ENCODE results near the gene GH1.

GRCh38 chr17:63670081-63670548 lies 29.8 kb downstream of the LIMD2 start:
- PRO-cap, 3 experiments = no peak in any of the 3 experiments
- RRBS = no CpG with 5 or more reads among the region's 4 CpGs

GRCh38 chr17:63752150-63752608 lies 10.6 kb upstream of the STRADA start:
- PRO-cap, 3 experiments = no peak in any of the 3 experiments
- RRBS = no CpG with 5 or more reads among the region's 2 CpGs

DNA sequence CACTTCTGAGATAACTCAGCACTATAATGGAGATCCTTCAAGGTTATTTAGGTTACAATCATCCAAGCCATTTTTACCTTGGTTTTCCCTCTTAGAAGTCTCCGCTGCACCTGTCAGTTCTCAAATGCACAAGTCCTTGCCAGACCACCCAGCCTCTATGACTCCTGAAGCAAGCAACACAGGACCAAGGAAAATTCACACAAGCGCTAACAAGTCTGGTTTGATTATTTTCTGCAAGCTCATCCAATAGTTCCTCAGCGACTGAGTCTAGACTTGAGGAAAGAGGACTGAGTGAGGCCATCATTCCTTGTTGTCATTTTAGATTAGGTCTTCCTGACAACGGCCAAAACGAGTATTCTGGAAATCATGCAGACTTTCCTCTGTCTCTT lies 703 bp downstream of the CCDC47 start:
- PRO-cap, 3 experiments = peak in 1 of 3 experiments; most common plus-strand start position 270 of the sequence (in 1)
- RRBS = no CpG with 5 or more reads among the region's 5 CpGs

- PRO-cap, 3 experiments = no peak in any of the 3 experiments
- RRBS = no CpG with 5 or more reads among the region's 4 CpGs
Measured at GRCh38 chr17:63811809-63812272, 15.4 kb upstream of the PSMC5 start.

- PRO-cap, 3 experiments = no peak in any of the 3 experiments
- RRBS = no CpG with 5 or more reads among the region's 13 CpGs
Measured at GRCh38 chr17:63832406-63833462, 5.3 kb upstream of the FTSJ3 start.

GRCh38 chr17:63918643-63919267 lies at the start of gene GH1:
Gene GH1, minus strand, starts transcription at chr17:63918839.
- PRO-cap, 3 experiments = no peak in any of the 3 experiments
- RRBS = no CpG with 5 or more reads among the region's 14 CpGs

DNA sequence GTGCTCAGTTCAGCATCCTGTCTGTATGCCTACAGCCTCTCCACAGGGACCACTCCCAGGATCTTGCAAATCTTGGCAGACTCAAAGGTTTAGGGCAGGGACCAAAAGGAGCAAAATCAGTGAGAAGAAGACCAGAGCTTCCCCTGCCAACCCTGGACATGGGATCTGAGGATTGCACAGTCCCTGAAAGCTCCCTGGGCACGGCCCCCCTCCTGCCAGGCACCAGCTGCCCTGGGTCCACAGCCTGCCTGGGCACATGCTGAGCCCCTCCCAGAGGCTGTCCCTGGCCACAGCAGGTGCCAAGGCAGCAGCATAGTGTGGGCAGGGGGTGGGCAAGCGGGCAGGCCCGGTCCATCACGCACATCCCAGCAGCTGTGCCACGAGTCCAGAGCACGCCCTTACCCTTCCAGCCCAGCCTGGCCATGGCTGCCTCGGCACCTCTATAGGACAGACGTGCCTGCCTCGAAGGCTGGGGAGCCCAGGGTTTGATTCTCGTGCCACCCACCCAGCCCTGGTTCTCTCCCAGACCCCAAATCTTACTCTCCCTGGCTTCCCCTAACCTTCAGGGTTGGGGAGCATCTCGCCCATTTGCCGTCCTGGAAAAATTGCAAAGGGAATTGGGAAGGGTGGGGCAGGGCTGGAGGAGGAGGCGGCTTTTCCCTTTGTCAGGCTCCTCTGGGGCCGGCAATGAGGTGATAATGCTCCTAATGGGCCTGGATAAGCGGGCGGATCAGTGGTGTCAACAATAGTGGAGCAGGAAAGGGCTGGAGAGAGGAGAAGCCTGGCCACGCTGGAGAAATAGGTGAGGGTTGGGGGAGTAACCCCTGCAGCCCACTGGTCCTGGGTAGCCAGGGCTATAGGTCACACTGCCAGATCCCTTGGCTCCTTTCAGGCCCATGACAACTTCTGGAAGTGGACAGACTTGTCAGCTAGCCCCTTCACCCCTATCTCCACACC lies 12.5 kb downstream of the SCN4A start:
- PRO-cap, 3 experiments = no peak in any of the 3 experiments
- RRBS = no CpG with 5 or more reads among the region's 17 CpGs

GRCh38 chr17:63976831-63977196 lies 4.1 kb upstream of the SCN4A start:
- PRO-cap, 3 experiments = no peak in any of the 3 experiments
- RRBS = no CpG with 5 or more reads among the region's 4 CpGs

DNA sequence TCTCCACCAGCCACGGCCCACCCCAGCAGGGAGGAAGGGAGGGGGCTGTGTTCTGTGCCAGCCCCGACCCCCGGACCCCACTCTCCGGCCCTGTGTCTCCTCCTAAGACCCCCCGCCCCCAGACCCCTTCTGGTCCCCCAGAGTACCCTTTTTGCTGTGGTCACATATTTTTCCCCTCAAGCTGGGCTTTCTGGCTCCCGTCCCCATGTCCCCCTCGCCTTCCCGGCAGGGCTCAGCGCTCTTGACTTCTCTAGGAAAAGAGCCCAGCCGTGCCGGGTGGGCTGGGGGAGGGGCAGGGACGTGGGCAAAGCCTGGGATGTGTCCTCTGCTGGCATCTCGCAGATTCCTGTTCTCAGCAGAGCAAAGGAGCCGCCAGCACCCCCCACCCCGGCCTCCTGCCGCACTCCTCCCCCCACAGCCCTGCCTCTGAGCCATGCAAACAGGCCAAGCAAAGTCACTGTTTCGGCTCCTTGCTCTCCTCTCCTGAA lies 9.6 kb upstream of the PRR29 start:
- PRO-cap, 3 experiments = no peak in any of the 3 experiments
- RRBS = 26% methylated on average over 7 of the region's 17 CpGs

DNA sequence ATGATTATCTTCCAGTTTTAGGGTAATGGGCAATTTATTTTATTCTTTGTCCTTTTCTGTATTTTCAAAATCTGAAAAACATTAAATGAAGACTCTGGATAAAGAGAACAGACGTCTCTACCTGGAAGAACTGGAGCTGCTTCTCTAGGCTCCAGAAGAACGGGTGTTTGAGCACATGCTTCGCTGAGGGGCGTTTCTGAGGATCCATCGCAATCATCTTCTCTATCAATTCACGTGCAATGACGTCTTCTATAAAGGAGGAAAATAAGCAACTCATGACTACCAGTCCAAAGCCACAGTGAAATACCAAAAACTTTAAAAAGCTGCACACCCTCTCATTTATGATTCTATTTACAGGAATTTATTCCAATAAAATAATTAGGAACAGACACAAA lies 27.3 kb upstream of the ICAM2 start:
- PRO-cap, 3 experiments = no peak in any of the 3 experiments
- RRBS = no CpG with 5 or more reads among the region's 7 CpGs

- PRO-cap, 3 experiments = no peak in any of the 3 experiments
- RRBS = no CpG with 5 or more reads among the region's 2 CpGs
Measured at GRCh38 chr17:64059922-64060132, 39.4 kb upstream of the ICAM2 start.

DNA sequence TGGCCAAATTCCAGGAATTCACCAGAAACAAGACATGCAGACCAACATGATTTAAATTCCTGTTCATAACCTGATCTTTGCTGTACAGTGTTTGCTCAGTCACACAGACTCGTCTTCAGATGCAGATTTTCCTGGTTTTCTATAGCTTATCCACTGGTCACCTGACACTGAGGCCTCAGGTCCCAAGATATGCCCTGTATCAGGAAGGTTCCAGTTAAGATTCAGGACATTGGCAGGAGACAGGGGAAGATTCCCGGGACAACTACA lies 47.4 kb downstream of the ERN1 start:
- PRO-cap, 3 experiments = no peak in any of the 3 experiments
- RRBS = no CpG with 5 or more reads among the region's 2 CpGs

DNA sequence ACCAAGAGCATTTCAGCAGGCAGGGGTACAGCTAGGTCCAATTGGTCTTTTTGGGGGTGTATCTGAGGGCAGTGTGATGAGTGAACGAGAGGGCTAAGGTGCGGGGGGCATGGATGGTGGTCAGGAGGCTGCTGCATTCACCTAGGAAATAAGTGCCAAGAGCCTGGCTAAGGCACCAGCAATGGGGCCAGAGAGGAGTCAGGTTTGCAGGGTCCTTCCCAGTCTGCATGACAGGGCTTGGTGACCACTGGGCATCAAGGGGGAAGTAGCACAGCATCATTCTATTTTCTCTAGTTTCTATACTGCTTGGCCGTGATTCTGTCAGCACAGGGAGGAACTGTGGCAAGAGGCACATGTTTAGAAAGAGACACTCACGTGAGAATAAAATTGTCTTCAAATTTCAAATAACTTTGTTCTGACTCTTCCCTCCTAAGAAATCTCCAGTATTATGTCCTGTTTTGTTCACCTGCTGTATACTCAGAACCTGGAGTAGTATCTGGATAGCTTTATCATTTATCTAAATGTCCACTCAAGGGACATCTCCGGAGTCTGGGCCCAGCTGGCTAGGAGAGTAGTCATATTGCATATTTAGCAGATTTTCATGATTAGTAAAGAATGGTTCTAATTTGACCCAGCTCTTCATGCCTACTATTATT lies 37.8 kb downstream of the ERN1 start:
- PRO-cap, 3 experiments = no peak in any of the 3 experiments
- RRBS = no CpG with 5 or more reads among the region's 5 CpGs

DNA sequence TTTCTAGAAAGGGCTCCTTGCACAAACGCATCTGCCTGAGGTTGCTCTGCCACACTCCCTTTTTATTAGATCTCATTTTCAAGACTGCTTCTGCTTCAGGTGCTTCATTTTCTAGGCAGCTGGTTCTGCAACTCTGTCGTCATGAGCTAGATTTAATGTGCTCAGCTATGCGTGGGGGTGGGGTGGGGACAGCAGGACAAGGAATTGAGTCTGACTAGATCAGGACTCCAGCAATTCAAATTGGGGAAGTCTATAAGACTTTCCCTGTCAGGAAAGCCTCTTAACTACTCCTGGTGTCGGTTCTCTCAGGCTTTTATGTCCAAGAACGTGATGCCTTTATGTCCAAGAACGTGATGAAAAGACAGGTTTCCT lies 29.3 kb upstream of the ERN1 start:
- PRO-cap, 3 experiments = no peak in any of the 3 experiments
- RRBS = no CpG with 5 or more reads among the region's 6 CpGs

DNA sequence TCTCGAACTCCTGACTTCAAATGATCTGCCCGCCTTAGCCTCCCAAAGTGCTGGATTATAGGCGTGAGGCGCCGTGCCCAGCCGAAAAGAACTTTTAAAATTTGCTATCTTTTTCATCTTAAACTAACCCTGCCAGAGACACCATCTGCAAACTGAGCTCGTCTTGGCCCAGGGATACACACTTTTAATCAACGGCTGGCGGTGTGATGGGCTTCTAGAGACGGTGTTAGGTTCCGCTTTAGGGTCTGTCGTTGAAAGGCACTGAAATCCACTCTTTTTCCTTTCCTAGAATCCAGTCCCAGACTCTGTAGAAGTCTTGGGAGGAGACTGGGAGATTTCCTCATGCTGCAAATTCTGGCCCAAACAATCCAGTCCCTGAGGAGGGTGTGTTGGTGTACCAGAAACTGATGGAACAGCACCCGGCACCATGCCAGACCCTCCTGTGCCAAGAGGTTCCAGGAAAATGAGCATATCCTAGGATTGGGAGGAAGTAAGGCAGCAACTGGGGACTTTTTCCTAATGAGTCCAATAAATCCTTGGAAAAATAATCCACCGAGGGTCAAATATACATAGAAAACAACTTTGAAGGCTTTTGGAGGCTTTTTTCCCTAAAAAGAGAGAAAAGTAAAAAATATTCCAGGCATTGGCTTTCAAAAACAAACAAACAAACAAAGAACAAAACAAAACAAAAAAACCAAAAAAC lies 52.1 kb upstream of the TEX2 start:
- PRO-cap, 3 experiments = no peak in any of the 3 experiments
- RRBS = no CpG with 5 or more reads among the region's 14 CpGs

DNA sequence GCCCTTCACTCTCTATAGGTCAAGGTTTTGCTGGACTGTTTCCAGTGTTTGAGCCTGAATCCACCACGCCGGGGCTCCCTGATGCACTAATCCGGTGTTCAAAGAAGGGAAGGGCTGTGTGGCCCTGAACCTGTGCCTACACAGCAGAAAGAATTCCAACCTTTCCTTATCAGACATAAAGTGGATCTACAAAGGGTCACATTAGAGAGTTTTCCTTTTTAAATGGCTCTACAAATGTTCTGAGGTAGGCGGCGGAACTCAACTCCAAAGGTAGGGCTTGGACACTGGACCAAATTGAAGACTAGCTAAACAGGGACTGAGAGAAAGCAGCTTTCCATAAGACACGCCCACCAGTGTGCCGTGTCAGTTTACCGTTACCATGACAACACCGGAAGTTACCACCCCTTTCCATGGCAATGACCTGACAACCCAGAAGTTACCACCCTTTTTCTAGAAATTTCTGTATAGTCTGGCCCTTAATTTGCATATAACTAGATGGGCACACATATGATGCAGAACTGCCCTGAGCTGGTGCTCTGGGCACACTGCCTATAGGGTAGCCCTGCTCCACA lies 16.0 kb upstream of the PECAM1 start:
- PRO-cap, 3 experiments = no peak in any of the 3 experiments
- RRBS = no CpG with 5 or more reads among the region's 9 CpGs

DNA sequence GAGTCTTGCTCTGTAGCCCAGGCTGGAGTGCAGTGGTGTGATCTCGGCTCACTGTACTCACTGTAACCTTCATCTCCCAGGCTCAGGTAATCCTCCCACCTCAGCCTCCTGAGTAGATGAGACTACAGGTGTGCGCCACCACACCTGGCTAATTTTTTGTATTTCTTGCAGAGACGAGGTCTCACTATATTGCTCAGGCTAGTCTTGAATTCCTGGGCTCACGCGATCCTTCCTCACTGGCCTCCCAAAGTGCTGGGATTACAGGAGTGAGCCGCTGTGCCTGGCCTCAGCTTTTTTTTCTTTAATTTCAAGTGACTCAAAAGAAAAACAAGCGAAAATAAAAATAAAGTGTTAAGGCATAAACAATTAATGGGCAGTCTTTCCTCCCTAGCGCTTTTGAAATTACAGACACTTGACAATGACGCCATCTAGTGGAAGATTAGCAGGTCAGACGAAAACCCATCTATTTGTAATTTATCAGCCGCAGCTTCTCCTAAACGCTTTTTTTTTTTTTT lies 27.9 kb upstream of the PECAM1 start:
- PRO-cap, 3 experiments = no peak in any of the 3 experiments
- RRBS = no CpG with 5 or more reads among the region's 12 CpGs

- PRO-cap, 3 experiments = no peak in any of the 3 experiments
- RRBS = no CpG with 5 or more reads among the region's 7 CpGs
Measured at GRCh38 chr17:64499672-64500429, 3.0 kb upstream of the POLG2 start.

- PRO-cap, 3 experiments = no peak in any of the 3 experiments
- RRBS = no CpG with 5 or more reads among the region's 10 CpGs
Measured at GRCh38 chr17:64504404-64505088, 1.5 kb downstream of the DDX5 start.

GRCh38 chr17:64514825-64515391 lies 8.1 kb downstream of the CEP95 start:
- PRO-cap, 3 experiments = no peak in any of the 3 experiments
- RRBS = no CpG with 5 or more reads among the region's 3 CpGs

Data from breast (tissue), 4 donors.